Ovary (tissue), 7 donors: ENCODE results near the gene C3orf70.

DNA sequence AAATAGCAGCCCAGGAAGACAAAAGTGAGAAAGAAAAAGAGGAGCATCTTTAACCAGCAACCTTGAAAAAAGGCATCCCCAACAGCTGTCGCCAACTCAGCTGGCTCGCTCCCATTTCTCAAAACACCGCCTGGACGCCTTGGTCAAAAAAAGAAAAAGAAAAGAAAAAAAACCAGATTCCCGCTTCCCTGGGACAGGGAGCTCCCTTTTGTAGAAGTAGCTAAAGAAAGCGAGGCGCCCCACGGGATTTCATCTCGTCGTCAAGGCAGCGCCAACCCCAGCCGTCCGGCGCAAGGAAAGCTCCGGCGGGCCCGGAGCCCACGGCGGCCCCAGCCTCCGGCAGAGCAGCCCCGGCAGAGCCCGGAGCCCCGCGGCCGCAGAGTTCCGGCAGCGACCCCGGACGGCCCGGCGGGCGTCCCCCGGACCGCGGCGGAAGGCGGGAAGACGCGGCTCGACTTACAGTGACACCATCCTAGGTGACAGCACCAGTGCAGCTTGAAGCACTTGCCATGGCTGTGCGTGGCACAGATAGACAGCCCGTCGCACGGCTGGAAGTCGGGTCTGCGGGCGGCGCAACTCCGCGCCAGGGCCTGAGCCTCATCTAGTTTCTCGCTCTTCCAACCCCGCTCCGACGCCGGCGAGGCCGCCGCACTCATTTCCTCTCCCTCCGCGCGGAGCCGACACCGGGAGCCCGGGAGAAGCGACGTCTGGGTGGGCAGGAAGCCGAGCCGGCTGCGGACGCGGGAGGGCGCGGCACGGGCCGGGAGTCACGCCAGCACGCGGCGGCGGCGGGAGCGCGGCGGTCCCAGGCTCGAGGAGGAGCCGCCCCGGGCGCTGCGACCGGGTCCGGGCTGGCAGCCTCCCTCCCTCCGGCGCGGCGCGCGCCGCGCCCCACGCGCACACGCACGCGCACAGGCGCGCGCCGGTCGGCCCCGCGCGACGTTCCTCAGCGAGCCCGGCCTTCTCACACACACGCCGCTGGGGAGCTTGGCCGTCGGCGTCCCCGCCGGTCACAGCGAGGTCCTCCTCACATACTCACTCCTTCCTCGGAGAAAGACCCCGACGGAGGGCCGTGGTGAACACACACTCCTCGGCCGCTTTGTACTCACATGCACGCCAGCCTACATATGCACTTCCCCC is at the start of gene C3orf70:
Gene C3orf70, minus strand, starts transcription at position 893 of the 1,140 bp plus-strand sequence.
- PRO-cap, 7 experiments: peak in 7 of 7 experiments; most common plus-strand start position 342 of the sequence (in 5); most common minus-strand start position 603 of the sequence (in 4)
- RAMPAGE, long total RNA, 2 experiments: no peak in any of the 2 experiments

DNA sequence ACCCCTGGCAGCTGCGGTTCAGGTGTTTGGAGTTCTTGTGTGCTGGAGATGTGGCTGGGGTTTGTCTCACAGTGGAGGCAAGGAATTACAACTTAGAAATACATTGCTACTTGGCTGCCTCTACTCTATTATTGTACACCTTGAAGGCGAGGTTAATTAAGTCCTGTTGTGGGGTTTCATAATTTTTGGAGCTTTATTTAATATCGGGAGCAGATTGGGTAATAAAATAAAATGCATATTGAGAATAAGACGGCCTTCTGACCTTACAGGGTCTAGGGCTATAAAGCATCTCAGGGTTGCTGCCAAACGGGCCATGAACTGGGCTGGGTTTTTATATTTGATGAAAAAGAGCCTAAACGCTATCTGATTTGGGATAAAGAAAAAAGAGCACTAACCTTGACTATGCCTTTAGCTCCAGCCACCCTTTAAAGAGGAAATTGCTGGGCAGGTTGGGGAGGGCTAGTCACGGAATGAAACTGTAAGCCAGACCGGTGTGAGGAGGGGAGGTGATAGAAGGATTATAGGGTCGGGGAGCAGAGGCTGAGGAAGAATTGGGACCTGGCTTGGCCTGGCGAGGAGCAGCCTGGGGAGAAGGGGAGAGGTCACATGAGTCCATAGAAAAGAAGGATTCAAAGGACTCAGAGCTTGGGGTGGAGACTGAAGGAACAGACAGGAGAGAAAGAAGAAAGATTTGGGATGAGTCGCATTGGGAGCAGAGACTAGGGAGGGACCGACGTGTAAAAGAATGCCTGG is 15.3 kb downstream of the MAP3K13 start:
- PRO-cap, 7 experiments: no peak in any of the 7 experiments
- RAMPAGE, long total RNA, 2 experiments: no peak in any of the 2 experiments

DNA sequence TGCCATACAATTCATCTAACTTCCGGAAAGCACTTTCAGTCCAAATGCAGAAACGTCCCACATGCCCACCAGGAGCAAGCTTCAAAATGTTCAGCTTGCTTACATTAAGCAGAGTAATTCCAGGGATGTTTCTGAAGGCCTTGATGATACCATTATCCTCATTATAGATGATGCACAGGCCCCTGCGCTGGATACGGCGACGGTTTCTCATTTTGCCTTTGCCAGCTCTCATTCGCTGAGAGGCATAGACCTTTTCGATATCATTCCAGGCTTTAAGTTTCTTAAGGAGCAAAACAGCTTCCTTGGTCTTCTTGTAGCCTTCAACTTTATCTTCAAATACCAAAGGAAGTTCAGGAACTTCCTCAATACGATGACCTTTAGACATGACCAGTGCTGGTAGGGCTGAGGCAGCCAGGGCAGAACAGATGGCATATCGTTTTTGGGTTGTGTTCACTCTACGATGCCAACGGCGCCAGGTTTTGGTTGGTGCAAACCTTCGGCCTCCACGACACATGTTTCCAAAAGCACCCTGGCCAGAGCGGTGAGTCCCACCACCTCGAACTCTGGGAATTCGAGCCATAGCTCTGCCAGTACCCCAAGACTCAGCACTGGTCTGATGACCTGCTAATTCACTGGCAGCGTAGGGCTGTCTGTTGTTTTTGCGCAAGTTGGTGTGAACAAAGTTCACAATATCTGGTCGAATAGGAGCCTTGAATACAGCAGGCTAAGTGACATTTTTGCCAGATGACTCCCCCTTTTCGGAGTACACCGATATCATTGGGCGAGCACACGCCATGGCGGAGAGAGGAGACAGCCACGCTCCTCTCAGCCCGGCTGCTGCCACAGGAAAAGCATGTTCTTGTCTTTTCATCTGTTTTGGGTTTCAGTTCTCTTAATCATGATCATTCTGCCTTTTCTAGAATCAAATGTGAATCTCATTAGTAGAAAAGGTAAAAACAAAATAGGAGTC is 55.3 kb downstream of the MAP3K13 start:
- PRO-cap, 7 experiments: peak in 1 of 7 experiments; most common minus-strand start position 853 of the sequence (in 1)
- RAMPAGE, long total RNA, 2 experiments: start-site peak on the minus strand in 1 of 2 experiments, centred at position 341 of the sequence, 33 reads per replicate

DNA sequence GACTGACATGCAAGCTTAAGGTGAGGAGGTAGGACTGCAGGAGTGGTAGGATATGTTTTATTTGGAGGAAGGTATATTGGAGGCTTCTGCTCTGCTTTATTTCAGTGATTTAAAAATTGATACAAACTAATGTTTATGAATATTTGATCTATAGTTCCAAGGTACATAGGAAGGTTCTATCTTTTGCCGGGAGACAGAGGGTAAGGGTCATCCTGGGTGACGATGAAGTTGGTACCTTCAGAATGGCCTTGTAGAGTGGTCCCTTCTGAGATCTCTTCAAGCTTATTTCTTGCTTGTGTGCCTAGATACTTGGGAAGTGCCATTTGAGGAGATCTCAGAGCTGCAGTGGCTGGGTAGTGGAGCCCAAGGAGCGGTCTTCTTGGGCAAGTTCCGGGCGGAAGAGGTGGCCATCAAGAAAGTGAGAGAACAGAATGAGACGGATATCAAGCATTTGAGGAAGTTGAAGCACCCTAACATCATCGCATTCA is 61.6 kb downstream of the TMEM41A start:
- PRO-cap, 7 experiments: no peak in any of the 7 experiments
- RAMPAGE, long total RNA, 2 experiments: no peak in any of the 2 experiments

DNA sequence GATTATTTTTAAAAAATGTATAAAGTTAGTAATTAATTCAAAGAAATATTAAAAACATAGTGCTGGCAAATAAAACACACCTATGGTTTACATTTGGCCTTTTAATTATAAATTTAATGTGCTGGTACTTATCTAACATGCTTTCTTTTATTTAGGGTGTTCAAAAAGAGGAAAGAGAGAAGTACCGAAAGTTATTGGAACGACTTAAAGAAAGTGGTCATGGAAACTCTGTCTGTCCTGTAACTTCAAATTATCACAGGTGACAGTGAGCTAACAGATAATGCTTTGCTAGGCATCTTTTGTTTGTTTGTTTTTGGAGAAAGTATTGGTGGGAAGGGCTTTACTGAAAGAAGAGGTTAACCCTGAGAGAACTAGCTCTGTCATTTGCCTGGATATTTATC is 23.0 kb downstream of the SENP2 start:
- PRO-cap, 7 experiments: no peak in any of the 7 experiments
- RAMPAGE, long total RNA, 2 experiments: no peak in any of the 2 experiments

GRCh38 chr3:185701605-185702453 is 115.7 kb downstream of the SENP2 start:
- PRO-cap, 7 experiments: no peak in any of the 7 experiments
- RAMPAGE, long total RNA, 2 experiments: no peak in any of the 2 experiments

DNA sequence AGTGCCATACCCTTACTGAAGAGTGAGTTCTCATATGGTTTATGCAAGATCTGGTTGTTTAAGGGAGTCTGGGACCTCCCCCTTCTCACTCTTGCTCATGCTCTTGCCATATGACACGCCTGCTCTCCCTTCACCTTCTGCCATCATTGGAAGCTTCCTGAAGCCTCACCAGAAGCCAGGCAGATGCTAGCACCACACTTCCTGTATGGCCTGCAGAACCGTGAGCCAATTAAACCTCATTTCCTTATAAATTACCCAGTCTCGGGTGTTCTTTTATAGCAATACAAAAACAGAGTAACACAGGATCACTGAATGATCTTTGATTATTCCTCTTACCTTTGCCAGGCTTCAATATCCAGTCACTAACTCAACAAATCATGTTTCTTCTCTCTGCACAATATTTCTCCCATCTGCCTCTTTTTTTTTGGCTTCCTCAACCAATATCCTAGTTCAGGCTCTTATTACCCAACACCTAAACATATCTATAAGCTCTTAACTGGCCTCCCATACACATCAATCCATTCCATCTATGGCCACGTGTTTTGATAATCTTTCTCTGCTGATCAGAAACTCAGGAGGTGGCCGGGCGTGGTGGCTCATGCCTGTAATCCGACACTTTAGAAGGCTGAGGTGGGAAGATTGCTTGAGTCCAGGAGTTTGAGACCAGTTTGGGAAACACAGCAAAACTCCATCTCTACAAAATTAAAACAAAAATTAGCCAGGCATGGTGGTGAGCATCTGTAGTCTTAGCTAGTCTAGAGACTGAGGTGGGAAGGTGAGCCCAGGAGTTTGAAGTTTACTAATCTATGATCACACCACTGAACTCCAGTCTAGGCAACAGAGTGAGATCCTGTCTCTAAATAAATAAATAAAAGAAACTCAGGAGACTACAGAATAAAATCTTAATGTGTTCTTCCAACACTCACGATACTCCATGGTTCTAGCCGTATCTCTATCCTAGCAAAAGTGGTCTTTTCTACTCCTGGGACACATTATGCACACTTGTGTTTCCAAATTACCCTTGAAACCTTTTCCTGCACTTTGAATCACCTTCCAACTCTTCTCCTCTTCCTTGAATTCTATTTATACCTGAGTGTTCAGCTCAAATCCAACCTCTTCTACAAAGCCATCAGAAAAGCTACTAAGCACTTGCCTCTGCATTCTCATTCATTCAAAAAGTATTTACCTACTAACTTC is 68.3 kb downstream of the IGF2BP2 start:
- PRO-cap, 7 experiments: no peak in any of the 7 experiments
- RAMPAGE, long total RNA, 2 experiments: no peak in any of the 2 experiments

DNA sequence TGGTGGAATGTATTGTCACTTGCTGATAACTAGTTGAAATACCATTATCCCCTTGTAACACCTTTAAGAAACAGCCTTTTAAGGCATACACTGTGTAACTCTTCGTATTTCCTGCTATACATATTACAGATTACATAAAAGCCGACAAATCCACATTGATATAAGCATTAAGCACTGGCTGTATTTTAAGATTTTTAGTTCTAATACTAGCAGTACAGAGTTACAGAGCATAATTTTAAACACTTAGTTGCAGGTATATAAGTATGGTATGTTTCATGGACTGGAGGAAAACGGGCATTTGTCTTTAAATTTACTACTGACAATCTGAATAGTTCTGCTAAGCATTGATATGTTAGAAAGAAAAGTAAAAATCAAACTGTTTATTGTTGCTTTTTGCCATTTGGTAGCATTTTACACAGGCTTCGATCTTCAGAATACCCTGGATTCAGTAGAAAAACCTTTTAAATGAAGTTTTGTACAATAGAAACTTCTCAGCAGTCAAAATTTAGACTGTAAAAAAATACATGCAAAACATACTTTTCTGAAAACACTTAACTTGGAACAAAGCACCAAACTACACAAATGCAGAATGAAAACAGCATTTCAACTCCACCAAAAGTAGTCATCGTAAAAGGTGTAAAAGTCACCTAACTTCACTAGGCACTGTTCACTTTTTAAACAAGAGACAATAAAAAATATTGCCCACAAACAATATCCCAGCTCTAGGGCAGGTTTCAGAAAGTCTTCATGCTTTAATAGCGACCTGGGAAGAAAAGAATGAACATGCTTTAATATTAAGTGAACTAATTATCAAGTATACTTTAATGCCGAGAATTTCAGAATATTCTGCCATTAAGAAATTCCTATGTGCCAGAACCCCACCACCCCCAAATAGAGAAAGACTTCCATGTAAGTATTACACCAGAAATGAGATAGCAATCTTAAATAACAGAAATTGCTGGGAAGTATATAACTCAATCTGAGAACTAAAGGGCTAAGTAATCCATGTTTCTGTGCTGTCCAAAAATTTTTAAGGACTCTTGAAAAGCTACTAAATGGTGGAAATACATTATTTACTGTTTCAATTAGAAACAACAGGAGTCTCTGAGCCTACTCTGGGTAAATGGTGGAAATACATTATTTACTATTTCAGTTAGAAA is 20.5 kb downstream of the TRA2B start:
- PRO-cap, 7 experiments: no peak in any of the 7 experiments
- RAMPAGE, long total RNA, 2 experiments: no peak in any of the 2 experiments

- PRO-cap, 7 experiments: no peak in any of the 7 experiments
- RAMPAGE, long total RNA, 2 experiments: no peak in any of the 2 experiments
Measured at GRCh38 chr3:185932027-185932813, 5.6 kb downstream of the TRA2B start.

- PRO-cap, 7 experiments: peak in 1 of 7 experiments; most common plus-strand start chr3:185934996 (in 1)
- RAMPAGE, long total RNA, 2 experiments: no peak in any of the 2 experiments
Measured at GRCh38 chr3:185934015-185935255, 3.4 kb downstream of the TRA2B start.

GRCh38 chr3:185938131-185938399 is 251 bp upstream of the TRA2B start:
- PRO-cap, 7 experiments: peak in 7 of 7 experiments; most common plus-strand start chr3:185938178 (in 4)
- RAMPAGE, long total RNA, 2 experiments: no peak in any of the 2 experiments

GRCh38 chr3:185973840-185974212 is 36.0 kb upstream of the TRA2B start:
- PRO-cap, 7 experiments: no peak in any of the 7 experiments
- RAMPAGE, long total RNA, 2 experiments: no peak in any of the 2 experiments

- PRO-cap, 7 experiments: peak in 3 of 7 experiments; most common plus-strand start chr3:186493837 (in 3); most common minus-strand start chr3:186493656 (in 1)
- RAMPAGE, long total RNA, 2 experiments: no peak in any of the 2 experiments
Measured at GRCh38 chr3:186493522-186494309, 50.5 kb downstream of the CRYGS start.

DNA sequence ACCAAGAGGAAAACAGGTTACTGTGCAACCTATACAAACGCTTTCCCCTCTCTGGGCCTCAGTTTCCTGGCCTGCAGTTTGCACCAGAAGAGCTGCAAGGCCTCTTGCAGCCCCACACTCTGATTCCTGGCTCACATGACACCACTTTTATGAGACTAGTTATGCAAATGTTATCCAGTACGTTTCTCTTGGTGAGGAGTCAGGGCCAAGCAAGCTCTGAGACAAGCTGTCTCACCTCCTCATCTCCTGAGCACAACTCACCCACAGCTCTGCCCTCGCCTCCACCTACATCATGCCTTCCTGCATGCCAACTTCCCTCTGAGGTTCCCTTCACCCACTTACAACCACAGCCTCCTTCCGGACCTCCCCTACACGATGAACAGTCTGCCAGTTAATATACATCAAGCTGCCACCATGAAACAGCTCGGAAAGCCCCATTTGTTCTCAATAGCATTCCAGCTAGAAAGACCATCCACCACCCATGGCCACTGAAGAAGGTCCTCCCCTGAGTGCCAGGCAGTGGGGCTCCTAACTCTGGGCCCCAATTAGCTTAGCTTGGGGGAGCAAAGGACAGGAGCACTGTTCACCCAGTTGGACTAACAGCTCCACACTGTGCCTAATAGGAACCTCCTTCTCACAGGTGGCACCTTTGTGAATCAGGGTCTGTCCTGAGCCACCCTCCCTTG is 25.0 kb downstream of the CRYGS start:
- PRO-cap, 7 experiments: no peak in any of the 7 experiments
- RAMPAGE, long total RNA, 2 experiments: no peak in any of the 2 experiments

- PRO-cap, 7 experiments: no peak in any of the 7 experiments
- RAMPAGE, long total RNA, 2 experiments: no peak in any of the 2 experiments
Measured at GRCh38 chr3:186663502-186664241, 2.1 kb upstream of the HRG start.

GRCh38 chr3:186785486-186786112 is 2.2 kb downstream of the EIF4A2 start:
- PRO-cap, 7 experiments: no peak in any of the 7 experiments
- RAMPAGE, long total RNA, 2 experiments: no peak in any of the 2 experiments

DNA sequence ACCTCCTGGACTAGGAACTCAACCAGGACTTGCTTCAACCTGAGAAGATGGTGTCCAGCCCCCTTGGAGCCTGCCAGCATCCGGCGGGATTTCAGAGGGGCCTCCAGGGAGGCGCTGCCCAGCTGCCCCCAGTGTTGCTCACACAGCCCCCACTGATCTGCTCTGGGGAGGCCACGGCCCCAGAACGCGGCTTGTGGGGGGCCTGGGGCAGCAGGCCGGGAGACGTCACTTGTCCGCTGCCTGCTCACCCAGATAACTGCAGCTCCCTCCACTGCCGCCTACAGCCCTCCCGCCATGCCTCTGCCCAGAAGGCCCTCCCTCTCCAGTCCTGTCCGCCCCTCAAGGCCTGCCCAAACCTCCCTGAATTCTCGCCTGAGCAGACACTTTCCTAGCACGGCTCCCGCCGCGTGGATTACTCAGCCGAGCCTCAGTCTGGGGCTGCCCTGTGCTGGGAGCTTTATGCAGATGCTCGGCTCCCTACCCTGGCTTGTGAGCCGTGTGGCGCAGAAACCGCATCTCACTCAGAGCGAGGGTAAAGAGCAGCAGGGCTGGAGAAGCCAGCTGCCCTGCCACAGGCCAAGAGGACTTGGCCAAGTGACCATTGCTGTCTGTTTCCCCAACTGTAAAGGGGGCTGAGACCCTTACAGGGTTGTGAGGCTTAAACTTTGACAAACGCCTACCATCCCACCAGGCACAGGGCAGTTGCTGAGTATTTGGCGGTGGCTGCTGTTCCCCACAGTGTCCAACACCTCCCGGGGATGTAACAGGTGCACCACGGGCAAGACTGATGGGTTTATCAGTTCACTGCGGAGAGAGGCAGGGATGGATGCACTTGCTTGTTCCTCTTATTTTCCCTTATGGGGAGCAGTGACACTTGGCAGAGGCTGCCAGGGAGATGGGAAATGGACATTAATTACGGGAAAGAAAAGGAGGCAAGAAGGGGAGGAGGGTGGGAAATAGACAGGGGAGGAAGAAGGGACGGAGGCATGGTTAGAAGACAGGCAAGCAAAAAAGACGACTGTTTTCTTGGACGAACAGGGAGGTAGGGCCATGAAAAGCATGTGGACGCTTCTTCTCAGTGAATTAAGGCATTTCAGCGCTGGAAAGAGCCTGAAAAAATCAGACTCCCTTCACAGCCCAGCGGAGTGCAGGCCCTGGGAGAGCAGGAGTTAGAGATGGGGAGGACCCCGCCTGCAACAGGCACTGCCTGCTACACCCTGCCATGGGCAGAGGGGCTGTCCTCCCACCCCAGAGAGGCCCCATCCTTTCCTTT is 16.8 kb upstream of the ADIPOQ start:
- PRO-cap, 7 experiments: no peak in any of the 7 experiments
- RAMPAGE, long total RNA, 2 experiments: no peak in any of the 2 experiments

DNA sequence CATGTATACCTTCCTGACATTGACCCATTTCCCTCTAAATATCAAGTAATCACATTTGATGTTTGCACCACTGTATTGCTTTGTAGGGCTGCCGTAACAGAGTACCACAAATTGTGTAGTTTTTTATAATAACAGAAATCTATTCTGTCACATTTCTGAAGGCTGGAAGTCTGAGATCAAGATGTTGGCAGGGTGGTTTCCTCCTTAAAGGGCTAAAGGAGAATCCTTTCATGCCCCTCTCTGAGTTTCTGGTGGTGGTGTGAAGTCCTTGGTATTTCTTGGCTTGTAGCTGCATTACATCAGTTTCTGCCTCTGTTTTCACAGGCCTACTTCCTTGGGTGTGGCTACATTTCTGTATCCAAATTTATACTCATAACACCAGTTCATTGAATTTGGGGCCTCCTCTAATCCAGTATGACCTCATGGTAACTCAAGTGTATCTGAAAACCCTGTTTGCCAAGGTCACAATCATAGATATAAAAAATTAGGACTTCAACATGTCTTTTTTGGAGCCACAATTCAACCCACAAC is 29.1 kb upstream of the ST6GAL1 start:
- PRO-cap, 7 experiments: no peak in any of the 7 experiments
- RAMPAGE, long total RNA, 2 experiments: no peak in any of the 2 experiments

DNA sequence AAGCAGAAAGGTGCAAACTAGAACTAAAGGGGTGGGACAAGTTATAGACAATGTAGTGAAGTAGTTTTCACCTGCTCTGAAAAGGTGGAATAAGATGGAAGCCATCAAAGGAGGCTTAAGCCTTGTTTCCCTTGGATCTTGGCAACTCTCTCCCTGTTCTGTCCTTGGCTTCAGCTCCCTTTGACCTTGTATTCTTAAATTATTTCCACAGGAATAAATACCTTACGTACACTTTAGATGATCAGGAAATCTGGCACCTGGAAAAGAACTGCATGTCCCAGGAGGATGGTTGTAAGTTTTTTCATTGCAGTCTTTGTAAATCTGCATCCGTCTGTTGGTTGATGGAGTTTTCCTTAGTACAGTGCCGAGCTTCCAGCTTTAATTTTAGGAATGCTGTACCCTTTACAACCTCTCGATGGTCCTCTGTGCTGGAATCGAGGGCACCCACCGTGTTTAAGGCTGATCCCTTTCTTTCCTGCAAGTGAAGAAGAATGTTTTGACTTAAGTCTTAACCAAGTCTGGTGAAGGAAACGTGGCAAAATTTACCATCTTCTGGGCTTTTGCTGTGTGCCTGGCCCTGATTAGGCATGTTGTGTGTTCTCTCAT is 11.9 kb downstream of the ST6GAL1 start:
- PRO-cap, 7 experiments: peak in 1 of 7 experiments; most common plus-strand start position 344 of the sequence (in 1)
- RAMPAGE, long total RNA, 2 experiments: no peak in any of the 2 experiments

- PRO-cap, 7 experiments: peak in 1 of 7 experiments; most common plus-strand start chr3:186969903 (in 1)
- RAMPAGE, long total RNA, 2 experiments: no peak in any of the 2 experiments
Measured at GRCh38 chr3:186969768-186970027, 39.4 kb downstream of the ST6GAL1 start.